Measurements from ENCODE around the genes DIAPH3 and ENSG00000285566.

GRCh38 chr13:53041654-53042395 is 13.2 kb downstream of the OLFM4 start:
- PRO-cap, 2 experiments, result no peak in any of the 2 experiments

GRCh38 chr13:54123079-54123408 is 1094.4 kb downstream of the OLFM4 start:
- PRO-cap, 2 experiments, result no peak in any of the 2 experiments

GRCh38 chr13:54511244-54511829 is 1482.7 kb downstream of the OLFM4 start:
- PRO-cap, 2 experiments, result no peak in any of the 2 experiments

DNA sequence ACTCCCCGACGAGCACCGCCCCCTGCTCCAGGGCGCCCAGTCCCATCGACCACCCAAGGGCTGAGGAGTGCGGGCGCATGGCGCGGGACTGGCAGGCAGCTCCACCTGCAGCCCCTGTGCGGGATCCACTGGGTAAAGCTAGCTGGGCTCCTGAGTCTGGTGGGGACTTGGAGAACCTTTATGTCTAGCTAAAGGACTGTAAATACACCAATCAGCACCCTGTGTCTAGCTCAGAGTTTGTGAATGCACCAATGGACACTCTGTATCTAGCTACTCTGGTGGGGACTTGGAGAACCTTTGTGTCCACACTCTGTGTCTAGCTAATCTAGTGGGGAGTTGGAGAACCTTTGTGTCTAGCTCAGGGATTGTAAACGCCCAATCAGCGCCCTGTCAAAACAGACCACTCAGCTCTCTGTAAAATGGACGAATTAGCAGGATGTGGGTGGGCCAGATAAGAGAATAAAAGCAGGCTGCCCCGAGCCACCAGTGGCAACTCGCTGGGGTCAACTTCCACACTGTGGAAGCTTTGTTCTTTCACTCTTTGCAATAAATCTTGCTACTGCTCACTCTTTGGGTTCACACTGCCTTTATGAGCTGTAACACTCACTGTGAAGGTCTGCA is 404.7 kb upstream of the PRR20A start:
- PRO-cap, 2 experiments, result no peak in any of the 2 experiments

DNA sequence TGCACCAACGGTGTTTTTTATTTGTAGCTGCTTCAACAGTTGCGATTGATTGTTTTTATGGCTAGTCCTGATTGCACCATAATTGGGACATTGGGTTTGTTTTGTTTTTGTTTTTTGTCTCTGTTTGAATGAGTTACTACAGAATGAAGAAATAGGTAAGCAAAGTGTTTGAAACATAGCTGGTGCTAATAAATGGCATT is 31.2 kb upstream of the PCDH17 start:
- PRO-cap, 2 experiments, result peak in 1 of 2 experiments; most common plus-strand start position 52 of the sequence (in 1)

DNA sequence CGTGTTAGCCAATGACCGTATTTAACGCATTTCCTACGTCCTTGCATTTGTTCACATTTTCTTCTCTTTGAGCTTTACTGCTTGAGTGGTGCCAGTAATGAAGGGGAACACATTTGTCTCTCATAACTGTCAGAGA is 821.2 kb downstream of the DIAPH3 start:
- PRO-cap, 2 experiments, result no peak in any of the 2 experiments

DNA sequence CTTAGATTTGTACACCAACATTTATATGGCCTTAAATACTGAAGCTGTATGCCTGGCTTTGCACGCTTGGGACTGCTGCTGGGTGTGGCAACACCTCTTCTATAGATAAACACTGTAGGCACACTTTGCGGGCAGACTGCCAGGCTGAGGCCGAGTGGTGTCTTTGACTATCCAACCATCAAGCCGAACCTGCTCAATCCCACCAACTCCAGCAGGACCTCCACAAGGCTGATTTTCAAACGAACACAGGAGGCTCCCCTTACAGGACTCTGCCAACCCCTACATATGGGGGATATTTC is 154.2 kb downstream of the DIAPH3 start:
- PRO-cap, 2 experiments, result no peak in any of the 2 experiments

DNA sequence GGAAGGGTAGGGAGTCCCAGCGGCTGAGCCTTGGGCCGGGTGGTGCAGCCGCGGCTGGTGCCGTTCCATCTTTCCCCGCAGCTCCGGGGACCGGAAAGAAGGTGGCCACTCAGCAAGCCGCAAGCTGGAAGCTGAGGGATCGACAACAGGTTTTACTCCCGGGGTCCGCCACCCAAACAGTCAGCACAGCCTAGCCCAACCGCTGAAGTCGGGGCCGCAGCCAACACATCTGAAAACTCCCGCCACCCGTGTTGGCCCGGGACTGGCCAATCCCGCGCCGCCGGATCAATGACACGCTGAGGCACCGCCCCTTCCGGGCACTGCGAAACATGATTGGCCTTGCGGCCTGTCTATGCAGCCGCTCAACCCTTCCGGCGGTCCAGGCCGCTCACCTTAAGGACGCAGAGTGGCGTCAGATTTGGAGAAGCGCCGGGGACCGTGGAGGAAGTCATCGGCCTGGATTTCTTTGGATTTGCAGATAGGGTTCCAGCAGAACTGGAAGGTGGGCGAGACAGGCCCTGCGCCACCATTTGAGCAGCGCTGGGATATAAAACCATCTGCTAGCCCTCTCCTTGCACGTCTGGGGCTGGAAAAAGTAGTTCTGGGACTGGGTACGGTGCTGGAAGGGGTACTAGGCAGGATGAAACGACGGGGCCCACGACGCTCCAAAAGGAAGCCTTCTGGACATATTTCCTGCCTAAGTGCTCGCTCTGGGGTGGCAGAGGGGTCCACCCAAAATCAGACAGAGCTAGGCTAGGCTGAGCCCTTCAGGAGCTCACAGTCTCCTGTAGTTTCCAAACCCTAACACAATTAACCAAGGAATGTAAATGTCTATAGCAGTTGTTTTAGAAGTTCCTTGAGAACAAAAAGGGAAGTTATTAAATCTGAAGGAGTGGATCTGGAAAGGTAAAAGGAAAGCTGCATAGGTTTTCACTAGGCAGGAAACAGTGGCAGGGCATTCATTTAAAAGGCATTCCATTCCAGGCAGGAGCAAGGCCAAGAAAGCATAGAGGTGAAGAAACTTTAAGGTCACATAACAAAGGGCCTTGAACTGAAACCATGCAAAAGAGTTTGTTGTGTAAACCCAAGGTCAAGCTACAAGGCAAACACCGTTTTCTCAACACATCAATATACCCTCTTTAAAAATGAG is at the start of gene DIAPH3:
DIAPH3 (minus strand) TSS at position 231 of the 1,150 bp plus-strand sequence.
- PRO-cap, 2 experiments, result peak in 2 of 2 experiments; most common plus-strand start position 396 of the sequence (in 2); most common minus-strand start position 231 of the sequence (in 1)

- PRO-cap, 2 experiments, result no peak in any of the 2 experiments
Measured at GRCh38 chr13:62864892-62865191, 881.7 kb upstream of the ENSG00000237378 start.

- PRO-cap, 2 experiments, result no peak in any of the 2 experiments
Measured at GRCh38 chr13:63811367-63812260, 21.2 kb downstream of the ENSG00000285566 start.

- PRO-cap, 2 experiments, result no peak in any of the 2 experiments
Measured at GRCh38 chr13:63832972-63833238, at the start of gene ENSG00000285566. Gene ENSG00000285566, minus strand, starts transcription at chr13:63833053.

- PRO-cap, 2 experiments, result no peak in any of the 2 experiments
Measured at GRCh38 chr13:65830894-65831268, 1399.3 kb downstream of the PCDH9 start.

- PRO-cap, 2 experiments, result no peak in any of the 2 experiments
Measured at GRCh38 chr13:66994994-66995156, 235.3 kb downstream of the PCDH9 start.

- PRO-cap, 2 experiments, result no peak in any of the 2 experiments
Measured at GRCh38 chr13:67229372-67229816, 742 bp downstream of the PCDH9 start.

- PRO-cap, 2 experiments, result no peak in any of the 2 experiments
Measured at GRCh38 chr13:73138587-73139658, 80.1 kb downstream of the KLF5 start.

DNA sequence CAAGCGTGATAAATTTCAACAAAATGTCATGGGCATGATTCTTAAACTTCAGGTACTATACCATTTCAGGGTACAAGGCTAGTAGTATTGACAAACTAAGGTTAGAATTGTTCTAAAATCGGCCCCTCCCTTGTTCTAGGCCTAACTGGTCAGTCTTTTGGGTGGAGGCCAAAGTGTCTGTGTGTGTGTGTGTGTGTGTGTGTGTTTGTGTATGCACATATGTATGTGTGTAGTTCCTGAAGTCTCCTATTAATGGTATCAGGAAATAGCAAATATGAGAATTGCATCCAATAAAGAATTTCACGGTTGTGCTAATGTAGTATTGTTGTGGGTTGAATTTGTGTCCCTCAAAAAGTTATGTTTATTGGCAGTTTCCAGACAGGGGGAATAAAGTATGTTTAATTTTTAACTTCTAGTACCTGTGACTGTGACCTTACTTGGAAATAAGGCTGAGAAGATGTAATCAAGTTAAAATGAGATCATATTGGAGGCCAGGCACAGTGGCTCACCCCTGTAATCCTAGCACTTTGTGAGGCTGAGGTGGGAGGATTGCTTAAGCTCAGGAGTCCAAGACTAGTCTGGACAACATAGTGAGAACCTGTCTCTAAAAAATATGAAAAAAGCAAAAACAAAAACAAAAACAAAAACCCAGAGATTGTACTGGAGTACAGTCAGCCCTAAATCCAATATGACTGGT is 119.3 kb downstream of the KLF5 start:
- PRO-cap, 2 experiments, result no peak in any of the 2 experiments

- PRO-cap, 2 experiments, result no peak in any of the 2 experiments
Measured at GRCh38 chr13:73338449-73338939, 279.7 kb downstream of the KLF5 start.

GRCh38 chr13:73368440-73369076 is 309.8 kb downstream of the KLF5 start:
- PRO-cap, 2 experiments, result no peak in any of the 2 experiments

DNA sequence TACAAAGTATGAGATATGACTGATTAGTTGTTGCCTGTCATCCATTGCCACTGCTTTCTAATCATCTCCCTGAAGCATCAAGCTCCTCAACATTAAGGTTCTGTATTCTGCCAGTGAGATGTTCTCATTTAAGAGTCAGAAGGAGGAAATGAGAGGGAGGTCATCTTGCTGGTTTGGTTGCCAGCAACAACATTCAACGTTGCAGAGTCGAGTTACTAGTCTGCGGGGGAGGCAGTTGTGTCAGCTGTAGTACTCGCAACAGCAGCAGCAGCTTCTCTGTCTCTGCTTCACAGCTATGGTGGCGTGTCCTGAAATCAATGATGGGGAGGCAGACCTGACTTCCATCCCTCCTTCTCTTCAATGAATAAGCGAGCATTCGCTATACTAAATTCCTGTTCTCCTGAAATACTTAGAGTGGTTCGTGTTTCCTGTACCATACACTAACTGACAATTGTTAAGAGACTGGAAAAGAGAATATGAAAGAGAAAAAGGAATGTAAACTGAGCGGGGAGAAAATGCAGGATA is 812.2 kb downstream of the KLF5 start:
- PRO-cap, 2 experiments, result no peak in any of the 2 experiments

DNA sequence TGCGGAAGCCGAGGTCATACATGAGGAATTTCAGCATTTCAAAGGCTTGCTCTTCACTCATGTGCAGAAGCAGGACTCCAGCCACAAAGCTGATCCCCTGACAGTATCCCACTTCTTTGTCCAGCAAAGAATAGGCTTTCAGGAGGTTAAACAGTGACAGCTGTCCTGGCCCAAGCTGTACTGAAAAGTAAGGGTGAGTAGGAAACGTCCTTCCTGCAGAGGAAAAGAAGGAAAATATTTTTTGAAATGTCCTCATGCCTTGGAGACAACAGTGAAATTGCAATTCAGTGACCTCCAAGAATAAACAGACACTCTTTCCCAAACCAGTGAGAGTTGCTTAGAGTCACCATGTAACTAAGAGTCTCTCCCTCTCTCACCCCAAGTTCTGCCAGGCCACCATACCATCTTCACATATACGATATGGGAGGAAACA is 182.6 kb downstream of the TBC1D4 start:
- PRO-cap, 2 experiments, result no peak in any of the 2 experiments

All from Metastatic Liver Carcinoma in the Lung (tissue), 2 donors.